Heart (tissue), 3 donors: ENCODE measurements around a stretch of chr15.

DNA sequence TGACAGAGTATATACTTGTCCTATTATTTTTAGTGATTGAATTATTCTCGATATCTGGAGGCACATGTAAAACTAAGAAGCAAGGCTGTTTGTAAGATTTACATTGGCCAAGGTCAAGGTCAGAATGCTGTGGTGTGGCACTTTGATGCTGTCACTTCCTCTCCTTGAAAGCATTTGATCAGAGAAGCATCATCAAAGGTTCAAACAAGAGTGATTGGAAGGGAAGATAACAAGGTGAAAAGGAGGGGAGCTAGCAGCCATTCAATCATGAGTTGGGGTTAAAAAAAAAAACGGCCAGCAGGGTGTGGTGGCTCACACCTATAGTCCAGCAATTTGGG is 26.4 kb downstream of the RTF1 start:
- RAMPAGE, long total RNA, 2 experiments = no peak in any of the 2 experiments

- RAMPAGE, long total RNA, 2 experiments = no peak in any of the 2 experiments
Measured at GRCh38 chr15:41511166-41512437, 2.0 kb downstream of the LTK start.

GRCh38 chr15:41513032-41513530 is 546 bp downstream of the LTK start:
- RAMPAGE, long total RNA, 2 experiments = no peak in any of the 2 experiments

GRCh38 chr15:41561784-41562275 is 2.8 kb downstream of the TYRO3 start:
- RAMPAGE, long total RNA, 2 experiments = no peak in any of the 2 experiments

DNA sequence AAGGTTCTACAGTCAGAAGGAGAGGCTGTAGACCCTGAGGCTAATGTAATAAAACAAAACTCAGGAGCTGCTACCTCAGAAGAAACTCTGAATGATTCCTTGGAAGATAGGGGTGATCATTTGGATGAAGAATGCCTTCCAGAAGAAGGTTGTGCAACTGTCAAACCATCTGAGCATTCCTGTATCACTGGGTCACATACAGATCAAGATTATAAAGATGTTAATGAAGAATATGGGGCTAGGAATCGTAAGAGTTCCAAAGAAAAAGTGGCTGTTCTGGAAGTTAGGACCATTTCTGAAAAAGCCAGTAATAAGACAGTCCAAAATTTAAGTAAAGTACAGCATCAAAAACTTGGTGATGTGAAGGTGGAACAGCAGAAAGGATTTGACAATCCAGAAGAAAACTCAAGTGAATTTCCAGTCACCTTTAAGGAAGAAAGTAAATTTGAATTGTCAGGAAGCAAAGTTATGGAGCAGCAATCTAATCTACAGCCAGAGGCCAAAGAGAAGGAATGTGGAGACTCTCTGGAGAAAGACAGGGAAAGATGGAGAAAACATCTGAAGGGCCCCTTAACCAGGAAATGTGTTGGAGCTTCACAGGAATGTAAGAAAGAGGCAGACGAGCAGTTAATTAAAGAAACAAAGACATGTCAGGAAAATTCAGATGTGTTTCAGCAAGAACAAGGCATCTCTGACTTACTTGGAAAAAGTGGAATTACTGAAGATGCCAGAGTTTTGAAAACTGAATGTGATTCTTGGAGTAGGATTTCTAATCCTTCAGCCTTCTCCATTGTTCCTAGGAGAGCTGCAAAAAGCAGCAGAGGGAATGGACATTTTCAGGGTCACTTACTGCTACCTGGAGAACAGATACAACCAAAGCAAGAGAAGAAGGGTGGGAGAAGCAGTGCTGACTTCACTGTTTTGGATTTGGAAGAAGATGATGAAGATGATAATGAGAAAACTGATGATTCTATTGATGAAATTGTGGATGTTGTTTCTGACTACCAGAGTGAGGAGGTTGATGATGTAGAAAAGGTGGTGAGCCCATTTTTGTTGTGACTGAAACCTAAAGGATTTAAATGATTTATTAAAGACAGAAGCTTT is 24.4 kb upstream of the MAPKBP1 start:
- RAMPAGE, long total RNA, 2 experiments = no peak in any of the 2 experiments

DNA sequence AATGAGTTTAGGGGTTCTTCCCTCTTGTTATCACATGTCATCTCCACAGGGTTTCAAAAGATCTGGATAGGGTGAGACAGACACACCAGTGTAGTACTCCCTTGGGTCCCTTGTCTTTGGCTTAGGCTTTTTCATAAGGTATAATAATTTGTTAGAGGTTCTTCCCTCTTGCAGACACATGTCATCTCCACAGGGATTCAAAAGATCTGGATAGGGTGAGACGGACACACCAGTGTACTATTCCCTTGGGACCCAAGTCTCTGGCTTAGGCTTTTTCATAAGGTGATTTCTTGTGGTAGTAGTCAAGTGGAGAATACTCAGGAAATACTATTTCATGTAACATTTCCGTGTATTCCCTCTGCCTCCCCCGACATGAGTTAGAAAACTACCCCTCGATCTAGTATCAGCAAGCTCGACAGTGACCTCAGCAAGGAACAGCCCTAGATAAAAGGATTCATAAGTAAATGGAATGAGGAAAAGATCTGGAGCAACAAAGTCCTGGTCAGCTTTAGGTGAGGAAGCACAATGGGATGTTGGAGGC is 939 bp upstream of the MAPKBP1 start:
- RAMPAGE, long total RNA, 2 experiments = no peak in any of the 2 experiments

- RAMPAGE, long total RNA, 2 experiments = no peak in any of the 2 experiments
Measured at GRCh38 chr15:41866597-41866982, 27.3 kb downstream of the SPTBN5 start.

DNA sequence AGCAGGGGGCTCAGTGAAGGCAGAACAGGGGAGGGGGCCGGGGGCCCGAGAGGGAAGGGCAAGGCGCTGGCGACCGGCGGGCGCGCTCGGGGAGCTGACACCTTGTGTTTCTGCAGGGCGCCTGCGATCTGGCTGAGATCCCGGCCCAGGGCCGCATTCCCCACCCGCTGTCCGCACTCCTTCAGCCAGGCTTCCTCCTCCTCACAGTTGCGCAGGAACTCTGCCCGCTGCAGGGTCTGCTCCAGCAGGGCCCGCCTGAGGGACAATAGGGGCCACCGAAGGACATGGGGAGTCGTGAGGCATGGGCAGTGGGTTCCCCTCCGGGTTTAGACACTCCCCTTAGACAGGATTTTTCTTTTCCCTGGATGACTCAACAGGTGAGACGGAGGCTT is 11.4 kb downstream of the SPTBN5 start:
- RAMPAGE, long total RNA, 2 experiments = no peak in any of the 2 experiments

DNA sequence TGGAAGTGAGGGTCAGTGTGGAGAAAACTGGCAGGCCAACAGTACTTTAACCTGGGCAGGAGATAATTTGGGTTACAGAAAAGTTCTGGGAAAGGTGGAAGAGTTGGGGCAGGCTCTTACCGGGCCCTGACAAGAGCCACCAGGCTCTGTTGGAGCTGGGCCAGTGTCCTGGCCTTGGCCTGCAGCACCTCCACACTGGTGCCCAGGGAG is 11.1 kb downstream of the SPTBN5 start:
- RAMPAGE, long total RNA, 2 experiments = no peak in any of the 2 experiments

GRCh38 chr15:41926528-41927245 is 32.8 kb upstream of the SPTBN5 start:
- RAMPAGE, long total RNA, 2 experiments = no peak in any of the 2 experiments

DNA sequence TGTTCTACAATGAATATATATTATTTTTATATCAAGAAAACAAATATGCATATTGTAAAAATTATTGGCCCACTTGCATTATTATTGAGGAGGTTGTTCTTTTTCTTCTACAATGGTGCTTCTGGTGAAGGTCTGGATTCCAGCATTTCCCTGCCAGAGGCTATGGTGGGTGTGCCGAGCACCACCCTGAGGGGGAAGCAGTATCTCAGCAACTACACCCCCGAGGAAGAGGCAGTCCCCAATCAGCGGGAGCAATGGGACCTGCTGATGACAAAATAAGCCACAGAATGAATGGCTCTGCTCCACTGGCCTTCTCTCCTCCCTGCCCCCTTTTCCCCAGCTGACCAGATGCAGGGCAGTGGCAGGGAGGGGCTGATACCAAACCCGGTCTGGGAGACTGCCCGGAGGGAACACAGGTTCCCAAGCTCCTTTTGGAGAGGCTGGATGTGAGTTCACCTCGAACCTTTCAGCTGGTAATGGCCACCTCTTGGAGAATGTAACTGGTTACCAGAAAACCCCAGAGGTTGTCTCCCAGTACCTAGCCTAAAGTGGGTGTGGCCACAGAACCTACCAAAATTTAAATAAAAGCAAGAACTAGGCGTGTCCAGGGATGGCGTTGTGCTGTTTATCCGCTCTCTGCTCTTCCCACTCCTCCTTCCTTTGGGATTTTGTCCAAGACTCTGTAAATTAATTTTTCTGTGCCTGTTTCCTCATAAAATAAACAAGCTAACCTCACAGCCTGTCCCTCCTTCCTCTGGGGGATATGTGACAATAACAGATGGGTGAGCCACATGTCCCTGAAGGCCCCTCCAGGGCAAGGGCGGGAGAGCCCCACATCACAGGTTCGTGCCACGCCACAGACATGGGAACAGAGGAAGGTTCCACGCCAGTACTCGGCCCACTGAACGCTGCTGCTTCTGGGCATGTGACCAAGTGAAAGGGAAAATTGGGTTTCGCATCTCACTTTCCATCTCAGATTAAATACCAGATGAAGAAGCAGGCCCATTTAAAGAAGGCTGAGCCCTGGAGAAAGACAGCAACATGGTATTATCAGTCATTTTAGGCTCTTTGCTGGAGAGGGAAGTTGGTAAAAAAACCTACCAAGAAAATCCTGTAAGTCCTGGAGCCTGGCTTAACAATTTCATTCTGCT is 35.1 kb upstream of the SPTBN5 start:
- RAMPAGE, long total RNA, 2 experiments = no peak in any of the 2 experiments

- RAMPAGE, long total RNA, 2 experiments = no peak in any of the 2 experiments
Measured at GRCh38 chr15:41937606-41938083, 34.7 kb downstream of the EHD4 start.

- RAMPAGE, long total RNA, 2 experiments = no peak in any of the 2 experiments
Measured at GRCh38 chr15:41944167-41944768, 28.1 kb downstream of the EHD4 start.

GRCh38 chr15:41956959-41957920 is 15.1 kb downstream of the EHD4 start:
- RAMPAGE, long total RNA, 2 experiments = no peak in any of the 2 experiments

GRCh38 chr15:42152174-42152742 is 4.2 kb downstream of the PLA2G4F start:
- RAMPAGE, long total RNA, 2 experiments = no peak in any of the 2 experiments

DNA sequence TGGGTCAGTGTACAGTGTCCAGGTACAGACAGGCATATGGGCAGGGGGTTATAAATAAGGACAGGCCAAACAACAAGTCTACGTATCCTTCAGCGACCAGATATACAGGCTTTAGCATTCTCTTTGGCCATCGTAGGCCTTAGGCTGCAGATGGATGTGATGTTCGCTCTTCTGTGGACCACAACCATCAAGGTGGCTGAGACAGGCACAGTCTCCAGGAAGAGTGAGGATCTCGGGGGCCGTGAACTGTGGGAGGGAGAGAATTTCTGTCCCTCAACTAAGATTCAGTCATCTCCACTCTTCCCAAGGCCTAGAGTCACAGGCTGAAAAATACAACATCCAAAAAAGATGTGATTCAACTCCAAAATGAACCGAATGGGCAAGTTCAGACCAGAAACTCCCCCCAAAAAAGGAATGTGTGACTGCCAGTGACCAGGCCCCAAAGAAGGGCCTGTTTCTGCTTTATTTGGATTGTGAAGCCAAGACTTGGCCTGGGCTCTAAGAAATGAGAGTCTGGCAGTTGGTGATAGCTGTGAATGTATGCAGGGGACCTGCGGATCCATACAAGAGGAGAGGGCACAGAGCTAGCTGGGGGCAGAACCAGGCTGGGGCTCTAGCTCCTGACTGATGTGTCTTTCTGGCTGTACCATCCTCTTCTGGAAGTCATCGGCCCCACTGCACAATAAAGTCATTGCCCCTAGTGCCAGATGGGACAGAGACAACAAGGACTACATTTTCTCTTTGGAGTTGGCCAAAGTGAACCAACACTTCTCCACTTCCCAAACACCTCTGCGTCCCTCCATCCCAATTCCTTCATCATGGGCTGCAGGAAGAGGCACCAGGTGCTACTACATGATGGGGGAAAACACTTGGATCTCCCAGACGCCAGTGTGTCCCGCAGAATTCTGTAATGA is 1.4 kb upstream of the PLA2G4F start:
- RAMPAGE, long total RNA, 2 experiments = no peak in any of the 2 experiments

- RAMPAGE, long total RNA, 2 experiments = no peak in any of the 2 experiments
Measured at GRCh38 chr15:42234736-42235405, 26.8 kb upstream of the VPS39 start.

DNA sequence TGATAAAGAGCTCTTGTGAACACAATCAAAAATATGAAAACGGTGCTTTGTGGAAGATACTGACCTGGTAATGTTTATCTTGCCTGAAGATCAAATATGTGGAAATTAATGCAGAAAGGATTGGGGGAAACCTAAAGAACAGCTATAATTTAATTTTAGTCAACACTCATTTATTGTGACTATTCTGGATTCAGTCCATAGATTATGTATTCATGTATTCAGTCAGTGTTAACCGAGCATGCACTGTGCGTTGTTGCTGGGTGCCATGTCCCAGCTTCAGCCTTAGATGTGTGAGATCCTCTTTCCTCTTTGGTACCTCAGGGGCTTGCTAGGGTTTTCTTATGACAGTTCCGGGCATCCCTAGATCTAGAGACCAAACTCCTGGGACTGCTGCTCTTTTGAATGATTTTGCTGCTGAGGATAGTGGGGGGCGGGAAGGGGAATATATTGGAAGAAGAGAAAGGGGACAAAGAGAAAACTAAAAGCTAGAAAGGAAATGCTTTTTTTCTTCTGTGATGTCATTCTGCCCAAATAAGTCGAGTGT is 33.4 kb downstream of the STARD9 start:
- RAMPAGE, long total RNA, 2 experiments = no peak in any of the 2 experiments

- RAMPAGE, long total RNA, 2 experiments = no peak in any of the 2 experiments
Measured at GRCh38 chr15:42724946-42725913, 11.7 kb downstream of the CDAN1 start.

DNA sequence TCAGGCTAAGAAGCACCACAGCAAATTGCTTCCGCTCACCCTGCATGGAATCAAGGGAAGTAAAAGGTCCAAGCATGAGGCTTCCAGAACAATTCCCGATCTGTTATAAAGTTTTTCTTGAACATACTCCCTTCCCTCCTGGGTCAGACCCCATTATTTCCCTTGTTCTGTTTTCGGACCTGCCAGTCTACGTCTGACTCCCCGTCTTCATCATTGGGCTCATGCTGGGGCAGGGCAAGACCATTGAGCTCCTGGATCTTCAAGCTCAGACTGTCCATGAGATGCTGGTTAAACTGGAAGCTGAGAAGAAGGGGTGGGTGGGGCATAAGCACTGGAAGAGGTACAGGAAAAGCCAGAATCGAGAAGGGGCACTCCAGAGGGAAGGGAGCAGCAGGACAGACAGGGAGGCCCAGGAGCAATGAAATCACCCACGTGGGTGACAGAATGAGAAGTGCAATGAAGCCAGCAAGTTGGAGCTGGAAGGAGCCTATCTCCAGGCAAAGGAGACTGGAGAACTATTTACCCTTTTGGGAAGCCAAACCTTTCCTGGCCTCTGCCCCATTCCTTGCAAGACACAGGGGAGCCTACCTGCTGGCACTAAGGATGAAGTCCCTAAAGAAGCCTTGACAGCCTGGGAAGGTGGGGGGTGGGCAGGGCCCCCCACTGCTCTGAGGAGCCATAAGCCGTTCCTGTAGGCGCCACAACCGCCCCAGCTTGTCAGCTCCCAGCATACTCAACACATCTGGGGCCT is 5.7 kb downstream of the CDAN1 start:
- RAMPAGE, long total RNA, 2 experiments = no peak in any of the 2 experiments